Amniotic epithelial cell (primary cell): Measurements from ENCODE around the genes ADRM1 and CABLES2.

DNA sequence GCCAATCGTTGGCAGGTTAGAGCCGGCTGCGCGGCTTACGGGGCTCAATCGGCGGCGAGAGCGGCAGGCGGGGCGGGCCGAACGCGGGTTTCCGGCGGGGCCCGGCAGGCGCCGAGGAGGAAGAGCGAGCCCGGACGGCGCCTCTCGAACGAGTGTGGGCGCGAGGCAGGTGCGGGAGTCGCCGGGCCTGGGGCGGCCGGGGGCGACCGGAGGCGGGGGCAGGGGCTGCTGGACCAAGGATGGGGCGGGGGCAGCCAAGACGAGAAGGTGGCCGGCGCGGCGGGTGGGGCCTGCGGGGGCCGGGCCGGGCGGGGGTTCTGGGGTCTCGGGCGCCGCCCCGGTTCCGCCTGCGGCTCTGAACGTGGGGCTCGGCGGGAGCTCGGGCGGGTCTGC is at the start of gene ADRM1:
ADRM1 (plus strand) TSS at position 117 of the 393 bp plus-strand sequence.
- RRBS = 2% methylated on average over 38 of the region's 56 CpGs

DNA sequence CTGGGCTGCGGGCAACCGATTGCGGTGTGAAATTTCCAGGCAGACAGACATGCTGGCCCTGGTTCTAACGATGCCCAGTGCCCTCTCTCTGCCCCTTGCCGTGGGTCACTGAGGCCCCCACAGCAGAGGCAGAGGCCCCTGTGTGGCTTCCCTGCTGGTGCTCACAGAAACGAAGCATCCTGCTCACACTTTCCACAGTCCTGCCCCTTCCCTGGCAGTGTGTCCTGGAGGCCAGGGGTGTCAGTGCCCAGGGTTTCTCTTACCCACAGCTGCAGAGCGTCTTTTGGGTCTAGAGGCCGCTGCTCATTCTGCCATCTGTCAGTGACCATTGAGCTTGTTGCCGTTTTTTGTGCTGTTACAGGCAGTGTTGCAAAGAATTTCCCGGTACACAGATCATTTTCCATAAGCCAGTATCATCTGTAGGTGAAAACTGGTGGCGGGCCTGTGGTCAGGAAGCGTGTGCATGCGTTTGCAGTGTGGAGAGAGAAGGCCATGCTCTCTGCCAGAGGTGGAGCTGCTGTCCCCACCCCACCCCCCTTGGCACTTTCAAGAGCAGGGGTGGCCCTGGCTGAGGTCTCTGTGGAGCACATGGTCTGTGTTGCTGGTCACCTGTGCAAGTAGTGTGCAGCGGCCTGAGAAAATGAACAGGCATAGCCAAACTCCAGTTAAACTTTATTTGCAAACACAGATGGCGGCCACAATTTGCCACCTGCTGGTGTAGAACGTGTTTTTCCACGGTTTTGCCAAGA is 2.2 kb downstream of the ADRM1 start:
- RRBS = no CpG with 5 or more reads among the region's 17 CpGs

DNA sequence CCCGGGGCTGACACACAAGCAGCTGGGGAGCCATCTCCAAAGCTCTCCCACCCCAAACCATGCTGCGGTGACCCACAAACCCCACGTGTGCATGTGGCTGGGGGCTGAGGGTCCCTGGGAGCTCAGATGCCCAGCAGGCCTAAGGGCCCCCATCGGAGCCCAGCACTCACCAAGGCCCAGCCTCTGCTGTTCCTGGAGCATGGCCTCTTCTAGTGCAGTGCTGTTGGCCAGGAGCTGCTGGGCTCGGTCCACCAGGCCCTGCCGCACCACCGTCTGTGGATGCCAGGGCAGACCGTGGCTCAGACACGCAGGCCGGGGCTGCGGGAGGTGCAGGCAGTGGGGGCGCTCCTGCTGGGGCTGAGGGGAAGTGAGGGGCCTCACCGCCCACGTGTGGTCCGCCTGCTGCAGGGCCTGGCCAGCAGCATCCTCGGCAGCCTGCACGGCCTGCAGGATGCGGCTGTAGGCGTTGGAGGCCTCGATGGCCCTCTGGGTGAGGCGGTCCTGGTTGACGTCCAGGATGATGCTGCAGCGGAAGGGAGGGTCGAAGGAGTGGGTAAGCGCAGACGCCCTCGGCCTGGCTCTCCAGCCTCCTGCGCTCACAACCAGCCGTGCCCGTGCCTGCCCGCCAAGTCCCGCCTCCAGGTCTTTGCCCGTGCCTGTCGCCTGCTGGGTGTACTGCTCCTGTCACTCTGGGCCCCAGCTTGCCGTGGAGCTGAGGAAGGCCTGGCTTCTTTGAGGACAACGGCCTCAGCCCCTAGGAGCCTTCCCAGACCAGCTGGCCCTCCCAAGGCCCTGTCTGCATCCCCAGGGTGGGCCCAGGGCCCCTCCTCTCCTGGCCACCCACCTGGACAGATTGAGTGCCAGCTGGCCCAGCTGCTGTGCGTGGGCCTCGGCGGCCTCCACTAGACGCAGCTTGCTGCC is 14.0 kb downstream of the ADRM1 start:
- RRBS = no CpG with 5 or more reads among the region's 40 CpGs

DNA sequence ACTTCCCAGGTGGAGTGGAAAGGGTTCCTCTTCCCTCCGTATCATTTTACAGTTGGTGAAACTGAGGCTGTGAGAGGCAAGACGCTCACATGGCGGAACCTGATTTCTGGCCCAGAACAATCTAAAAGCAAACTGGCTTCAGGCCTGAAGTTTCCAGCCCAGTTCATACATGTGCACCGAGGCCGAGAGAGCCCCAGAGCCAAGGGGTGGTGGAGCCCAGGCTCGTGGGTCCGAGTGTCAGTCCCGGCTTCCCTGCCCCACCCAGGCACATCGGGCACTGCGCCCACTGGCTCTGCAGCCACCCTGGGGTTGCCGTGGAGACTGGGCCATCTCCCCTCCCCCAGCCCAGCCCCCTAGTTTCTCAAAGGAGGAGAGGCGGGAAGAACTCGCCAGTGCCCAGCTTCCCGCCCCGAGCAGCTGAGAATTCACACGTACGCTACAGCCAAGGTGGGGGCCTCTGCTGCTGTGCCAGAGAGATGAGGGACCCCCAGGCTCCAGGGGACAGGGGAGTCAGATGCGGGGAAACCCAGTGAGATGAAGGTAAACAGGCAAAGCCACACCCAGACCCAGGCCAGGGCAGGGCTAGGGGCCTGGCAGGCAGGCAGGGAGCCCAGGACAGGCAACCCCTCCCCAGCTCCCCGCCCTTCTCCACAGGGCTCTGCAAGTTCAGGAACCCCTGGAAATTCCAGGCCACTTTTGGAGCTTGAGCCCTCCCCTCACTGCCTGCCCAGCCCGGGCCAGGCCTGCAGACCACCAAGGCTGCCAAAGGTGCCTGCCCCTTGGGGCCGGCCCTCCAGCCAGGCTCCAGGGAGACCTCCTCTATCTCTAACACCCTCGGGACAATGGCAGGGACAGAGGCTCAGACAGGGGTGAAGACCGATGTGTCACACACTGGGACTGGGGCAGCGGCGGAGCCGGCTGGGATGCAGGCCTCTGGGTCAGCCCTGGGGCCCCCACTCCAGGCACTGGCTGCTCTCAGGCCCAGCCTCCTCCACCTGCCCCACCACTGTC is 6.1 kb downstream of the LAMA5 start:
- RRBS = 9% methylated on average over 2 of the region's 26 CpGs

- RRBS = no CpG with 5 or more reads among the region's 25 CpGs
Measured at GRCh38 chr20:62364847-62365588, 2.1 kb downstream of the LAMA5 start.

- RRBS = no CpG with 5 or more reads among the region's 10 CpGs
Measured at GRCh38 chr20:62382328-62382966, 4.5 kb upstream of the RPS21 start.

- RRBS = 3% methylated on average over 40 of the region's 125 CpGs
Measured at GRCh38 chr20:62406658-62407996, at the start of gene CABLES2. Gene CABLES2, minus strand, starts transcription at chr20:62407285.

GRCh38 chr20:62409507-62410857 is 2.9 kb upstream of the CABLES2 start:
- RRBS = no CpG with 5 or more reads among the region's 36 CpGs

GRCh38 chr20:62512071-62512845 is 36.5 kb upstream of the GATA5 start:
- RRBS = no CpG with 5 or more reads among the region's 22 CpGs

GRCh38 chr20:62551329-62551828 is 75.6 kb upstream of the GATA5 start:
- RRBS = no CpG with 5 or more reads among the region's 38 CpGs

- RRBS = 57% methylated on average over 4 of the region's 29 CpGs
Measured at GRCh38 chr20:62555615-62556415, 80.0 kb upstream of the GATA5 start.

DNA sequence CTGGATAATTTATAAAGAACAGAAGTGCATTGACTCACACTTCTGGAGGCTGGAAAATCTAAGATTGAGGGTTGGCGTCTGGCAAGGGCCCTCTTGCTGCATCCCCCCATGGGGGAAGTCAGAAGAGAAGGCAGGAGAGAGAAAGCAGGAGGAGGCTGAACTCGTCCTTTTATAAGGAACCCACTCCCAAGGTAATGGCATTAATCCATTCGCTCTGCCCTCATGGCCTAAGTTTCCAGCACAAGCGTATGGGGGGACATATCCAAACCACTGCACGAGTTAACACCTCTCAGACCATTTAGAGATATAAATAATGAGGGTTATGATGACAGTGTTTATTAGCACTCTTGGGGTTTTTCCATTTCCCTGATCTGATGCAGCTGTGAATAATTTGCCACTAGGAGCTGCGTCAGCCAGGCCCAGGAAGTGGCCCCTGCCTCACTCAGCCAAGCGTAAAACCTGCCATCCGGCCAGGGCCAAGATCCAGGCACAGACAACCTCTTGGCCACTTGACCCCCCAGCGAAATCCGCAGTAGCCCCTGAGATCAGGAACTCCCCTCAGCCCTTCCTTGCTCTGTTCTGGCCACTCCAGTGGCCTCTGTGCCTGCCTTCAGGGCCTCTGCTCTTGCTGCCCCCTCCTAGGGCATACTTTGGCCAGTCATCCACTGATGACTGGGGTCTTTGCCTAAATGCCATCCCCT is 14.2 kb upstream of the SLCO4A1 start:
- RRBS = no CpG with 5 or more reads among the region's 10 CpGs

- RRBS = 2% methylated on average over 11 of the region's 42 CpGs
Measured at GRCh38 chr20:62642799-62643184, 489 bp downstream of the SLCO4A1 start.

- RRBS = no CpG with 5 or more reads among the region's 21 CpGs
Measured at GRCh38 chr20:62739556-62739994, 30.9 kb downstream of the NTSR1 start.

DNA sequence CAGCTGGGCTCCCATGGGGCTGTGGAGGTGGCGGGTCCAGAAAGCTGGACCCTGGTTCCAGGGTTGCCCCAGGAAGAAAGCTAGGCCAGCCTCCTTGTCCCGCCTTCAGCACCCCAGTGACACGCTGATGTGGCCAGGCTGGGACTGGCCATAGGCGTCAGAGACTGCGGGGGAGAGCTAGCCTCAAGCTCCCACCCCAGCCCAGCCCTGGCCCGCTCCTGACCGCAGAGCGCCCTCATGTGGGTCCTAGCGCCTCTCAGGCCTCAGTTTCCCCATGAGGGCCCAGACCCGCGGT is 7.7 kb downstream of the COL9A3 start:
- RRBS = no CpG with 5 or more reads among the region's 11 CpGs

DNA sequence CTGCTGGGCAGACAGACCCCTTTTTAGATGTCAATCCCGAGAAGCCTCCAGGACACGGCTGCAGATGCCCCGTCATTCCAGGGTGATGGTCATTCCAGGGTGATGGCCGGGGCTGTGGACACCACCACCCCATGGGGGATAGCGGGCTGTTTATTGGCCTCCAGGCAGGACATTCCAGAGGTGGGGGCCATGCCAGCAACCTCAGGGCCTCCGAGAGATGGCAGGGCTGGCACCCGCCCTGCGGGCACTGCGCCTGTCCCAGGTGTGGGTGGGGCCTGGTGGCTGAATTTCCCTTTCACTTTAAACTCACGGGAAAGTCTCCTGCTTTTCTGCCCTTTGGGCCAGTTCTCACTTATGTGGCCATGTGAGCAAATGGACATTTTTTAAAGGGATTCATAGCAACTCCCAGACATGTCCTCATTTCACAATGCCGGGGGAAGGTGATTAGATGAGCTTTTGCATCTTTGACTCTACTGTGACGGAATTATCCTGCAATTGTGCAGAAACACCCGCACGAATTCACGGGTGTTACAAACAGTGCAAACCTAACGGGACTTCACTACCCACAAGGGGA is 14.6 kb downstream of the COL9A3 start:
- RRBS = no CpG with 5 or more reads among the region's 16 CpGs

DNA sequence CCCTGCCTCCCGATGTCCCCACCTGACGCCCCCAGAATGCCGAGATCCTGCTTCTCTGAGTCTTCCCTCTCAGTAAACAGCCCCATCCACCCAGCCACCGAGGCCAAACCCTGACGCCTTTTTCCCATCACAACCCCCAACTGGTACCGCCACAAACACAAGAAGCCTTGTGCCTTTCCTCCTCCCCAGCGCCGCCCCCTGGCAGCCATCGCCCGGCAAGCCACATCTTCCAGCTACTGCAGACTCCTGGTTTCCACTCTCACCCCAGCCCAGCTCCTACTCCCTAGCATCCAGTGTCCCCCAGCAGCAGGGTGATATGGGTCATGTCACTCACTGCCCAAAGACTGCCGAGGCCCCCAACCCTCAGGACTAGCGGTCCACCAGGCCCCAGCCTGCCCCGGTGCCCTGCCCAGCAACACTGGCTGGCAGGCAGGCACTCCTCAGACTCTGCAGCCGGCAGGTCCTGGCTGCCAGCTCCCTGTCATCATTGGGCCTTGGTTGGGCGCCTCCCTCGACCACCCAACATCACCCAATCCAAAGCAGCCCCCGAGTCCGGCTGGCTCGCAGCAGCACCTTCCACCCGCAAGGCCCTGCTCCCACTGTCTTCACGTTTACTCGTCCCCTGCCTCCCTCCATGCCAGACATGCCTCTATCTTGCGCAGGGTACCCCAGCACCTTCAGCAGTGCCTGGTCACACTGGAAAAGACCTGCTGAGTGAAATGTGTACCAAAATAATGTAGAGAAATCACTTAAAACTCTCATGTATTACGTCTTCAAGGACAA is 11.1 kb downstream of the TCFL5 start:
- RRBS = 69% methylated on average over 2 of the region's 24 CpGs

DNA sequence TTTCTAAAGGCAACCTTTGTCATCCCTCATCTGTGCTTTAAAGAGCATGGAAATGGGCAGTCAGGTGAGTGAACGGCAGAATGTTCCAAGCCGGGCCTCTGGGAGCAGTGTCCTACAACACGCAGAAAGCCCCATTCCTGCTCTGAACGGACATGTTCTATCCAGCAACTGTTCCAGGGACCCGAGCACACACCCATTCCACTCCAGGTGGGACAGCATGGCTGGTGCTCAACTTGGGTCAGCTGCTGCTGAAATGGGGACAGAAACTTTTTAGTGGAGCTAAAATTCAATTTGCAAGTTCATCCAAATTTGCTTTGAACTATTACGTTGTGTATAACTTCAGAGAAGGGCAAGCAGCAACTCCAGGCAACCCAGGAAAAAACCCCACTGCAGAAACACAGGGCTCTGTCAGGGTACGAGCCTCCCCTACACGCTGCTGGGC is 26.6 kb downstream of the DIDO1 start:
- RRBS = no CpG with 5 or more reads among the region's 8 CpGs

DNA sequence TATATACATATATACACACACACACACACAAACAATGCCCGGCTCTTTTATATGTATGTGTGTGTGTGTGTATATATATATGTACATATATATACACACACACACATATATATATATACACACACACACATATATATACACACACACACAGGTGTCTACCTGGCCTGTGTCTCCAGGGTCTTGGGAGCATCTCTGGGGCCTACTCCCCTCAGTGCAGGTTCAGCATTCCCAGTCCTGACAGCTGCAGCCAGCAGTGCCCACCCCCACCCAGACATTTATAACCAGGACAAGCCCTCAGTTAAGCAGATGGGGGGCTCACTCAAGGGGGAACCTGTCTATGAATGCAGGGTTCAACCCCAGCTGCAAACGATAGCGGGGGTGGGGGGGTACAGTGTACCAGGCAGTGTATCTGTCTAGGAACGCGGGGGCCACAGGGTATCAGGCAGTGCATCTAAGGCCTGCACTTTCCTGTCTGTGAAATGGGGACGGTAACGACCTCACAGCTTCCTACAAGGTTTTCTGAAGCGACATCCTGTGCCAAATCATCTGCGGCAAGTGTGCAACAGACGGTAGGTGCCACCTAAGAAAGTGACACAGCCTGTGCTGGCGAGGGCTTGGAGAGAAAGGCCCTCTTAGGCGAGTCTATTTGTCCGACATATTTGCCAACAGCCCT is 4.0 kb downstream of the DIDO1 start:
- RRBS = no CpG with 5 or more reads among the region's 13 CpGs

DNA sequence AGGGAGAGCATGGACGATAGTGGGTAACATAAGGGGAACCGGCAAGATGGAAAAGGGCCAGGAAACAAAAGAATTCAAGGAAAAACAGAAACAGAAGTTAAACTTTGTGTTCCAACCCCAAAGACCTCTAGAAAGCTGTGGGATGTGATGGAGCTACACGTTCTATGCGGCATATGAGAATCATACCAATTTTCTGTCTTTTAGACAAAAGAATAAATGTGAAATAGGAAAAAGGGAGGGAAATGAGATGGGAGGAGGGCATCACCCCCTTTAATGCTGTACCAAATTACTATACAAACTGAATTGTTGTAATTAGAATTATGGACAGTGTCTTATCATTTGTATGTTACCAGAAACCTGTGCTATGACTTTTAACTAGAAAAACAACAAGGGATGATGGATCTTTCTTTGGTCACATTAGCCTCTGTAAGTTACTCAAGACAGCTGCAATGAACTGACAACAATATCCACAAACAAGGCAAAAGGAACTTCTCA is 4.1 kb upstream of the DIDO1 start:
- RRBS = no CpG with 5 or more reads among the region's 4 CpGs